ENCODE measurements around a stretch of chr20.

GRCh38 chr20:10857295-10857804, 183.6 kb upstream of the JAG1 start:
- PRO-cap, 4 experiments = no peak in any of the 4 experiments
- RAMPAGE, long total RNA, 4 experiments = no peak in any of the 4 experiments

DNA sequence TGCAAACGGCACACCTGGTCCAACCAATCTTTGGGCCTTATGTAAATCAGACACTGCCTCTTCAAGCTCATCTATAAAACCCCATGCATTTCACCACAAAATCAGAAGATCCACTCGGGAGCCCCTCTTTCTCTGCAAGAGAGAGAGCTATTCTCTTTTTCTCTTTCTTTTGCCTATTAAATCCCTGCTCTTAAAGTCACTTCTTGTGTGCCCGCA, 341.9 kb upstream of the JAG1 start:
- PRO-cap, 4 experiments = no peak in any of the 4 experiments
- RAMPAGE, long total RNA, 4 experiments = no peak in any of the 4 experiments

GRCh38 chr20:12594602-12595160, 414.1 kb upstream of the SPTLC3 start:
- PRO-cap, 4 experiments = no peak in any of the 4 experiments
- RAMPAGE, long total RNA, 4 experiments = no peak in any of the 4 experiments

GRCh38 chr20:12857734-12858073, 151.1 kb upstream of the SPTLC3 start:
- PRO-cap, 4 experiments = no peak in any of the 4 experiments
- RAMPAGE, long total RNA, 4 experiments = no peak in any of the 4 experiments

GRCh38 chr20:12977957-12978265, 30.9 kb upstream of the SPTLC3 start:
- PRO-cap, 4 experiments = no peak in any of the 4 experiments
- RAMPAGE, long total RNA, 4 experiments = no peak in any of the 4 experiments

GRCh38 chr20:13470865-13471318, 167.8 kb downstream of the TASP1 start:
- PRO-cap, 4 experiments = no peak in any of the 4 experiments
- RAMPAGE, long total RNA, 4 experiments = no peak in any of the 4 experiments

DNA sequence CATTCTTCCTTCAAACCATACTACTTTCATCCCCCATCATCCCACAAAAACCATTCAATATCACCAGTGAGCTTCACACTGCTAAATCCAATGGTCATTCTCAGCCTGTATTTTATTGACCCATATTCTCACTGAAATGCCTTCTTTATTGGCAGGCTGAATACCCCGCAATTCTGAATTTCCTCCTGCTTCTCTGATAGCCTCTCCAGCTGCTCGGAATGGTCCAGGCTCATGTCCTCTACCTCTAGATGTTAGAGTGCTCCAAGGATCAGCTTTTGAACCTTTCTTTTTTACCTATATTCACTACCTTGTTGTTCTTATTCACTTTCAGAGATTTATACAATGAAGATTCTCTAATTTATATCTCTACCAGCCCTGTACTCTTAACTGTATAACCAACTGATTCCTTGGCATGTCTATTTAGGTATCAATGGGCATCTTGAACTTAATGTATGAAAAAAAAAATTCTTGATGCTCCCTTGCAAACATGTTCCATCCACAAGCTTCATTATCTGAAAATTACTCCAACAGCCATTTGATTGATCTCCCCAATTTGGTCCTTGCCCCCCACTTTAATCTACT, 30.5 kb downstream of the ESF1 start:
- PRO-cap, 4 experiments = no peak in any of the 4 experiments
- RAMPAGE, long total RNA, 4 experiments = no peak in any of the 4 experiments

DNA sequence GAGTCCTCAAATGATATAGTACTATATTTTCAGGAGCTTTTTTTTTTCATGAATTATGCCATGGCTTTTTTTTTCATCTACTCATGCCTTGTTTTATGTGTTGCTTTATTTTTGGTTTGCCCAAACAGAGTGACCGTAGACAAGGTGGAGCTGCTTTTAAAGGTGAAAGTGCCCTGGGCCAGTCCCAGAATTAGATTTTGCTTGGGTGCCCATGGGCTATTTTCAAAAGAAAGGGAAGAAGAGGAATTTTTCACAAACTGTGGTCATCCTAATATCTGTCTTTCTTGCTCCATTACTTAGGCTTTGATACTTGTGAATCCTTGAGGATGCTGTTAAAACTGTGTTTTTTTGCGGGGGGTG, 66.7 kb downstream of the NDUFAF5 start:
- PRO-cap, 4 experiments = no peak in any of the 4 experiments
- RAMPAGE, long total RNA, 4 experiments = no peak in any of the 4 experiments

- PRO-cap, 4 experiments = no peak in any of the 4 experiments
- RAMPAGE, long total RNA, 4 experiments = no peak in any of the 4 experiments
Observed at GRCh38 chr20:16379206-16380013, 193.8 kb downstream of the KIF16B start.

DNA sequence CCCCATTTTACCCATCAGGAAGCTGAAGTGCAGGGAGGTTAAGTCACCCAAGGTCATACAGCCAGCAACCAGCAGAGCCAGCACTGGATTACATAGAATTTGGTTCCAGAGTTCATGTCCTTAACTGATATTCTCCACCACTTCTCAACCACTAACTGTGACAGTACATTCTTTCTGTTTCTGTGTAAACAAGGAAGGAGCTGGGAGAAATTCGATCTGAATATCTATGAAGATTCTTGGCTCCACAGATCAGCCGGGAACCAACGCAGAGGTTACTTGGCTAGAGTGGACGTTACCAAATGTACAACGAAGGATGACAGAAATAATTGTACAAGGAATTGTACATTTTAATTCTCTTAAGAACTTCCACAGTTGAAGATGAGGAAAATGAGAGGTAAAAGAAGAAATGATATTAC, 97.9 kb downstream of the KIF16B start:
- PRO-cap, 4 experiments = no peak in any of the 4 experiments
- RAMPAGE, long total RNA, 4 experiments = no peak in any of the 4 experiments

DNA sequence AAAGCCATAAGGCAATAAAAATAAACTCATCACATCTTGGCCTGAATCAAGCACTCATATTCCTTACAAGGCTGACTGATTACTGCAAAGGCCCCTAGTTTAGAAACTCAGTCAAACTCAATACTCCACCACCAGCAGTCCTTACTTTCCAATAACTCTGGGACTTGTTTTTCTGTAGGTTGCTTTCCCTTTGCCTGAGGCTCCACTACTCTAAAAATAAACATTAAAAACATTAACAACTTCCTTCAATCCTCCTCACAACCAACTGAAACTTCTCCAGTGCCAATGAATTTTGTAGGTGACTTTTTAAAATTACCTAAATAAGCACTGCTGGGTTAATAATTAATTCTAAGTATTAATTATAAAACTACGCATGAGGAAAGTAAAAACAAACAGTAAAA, 3.8 kb downstream of the KIF16B start:
- PRO-cap, 4 experiments = no peak in any of the 4 experiments
- RAMPAGE, long total RNA, 4 experiments = no peak in any of the 4 experiments

DNA sequence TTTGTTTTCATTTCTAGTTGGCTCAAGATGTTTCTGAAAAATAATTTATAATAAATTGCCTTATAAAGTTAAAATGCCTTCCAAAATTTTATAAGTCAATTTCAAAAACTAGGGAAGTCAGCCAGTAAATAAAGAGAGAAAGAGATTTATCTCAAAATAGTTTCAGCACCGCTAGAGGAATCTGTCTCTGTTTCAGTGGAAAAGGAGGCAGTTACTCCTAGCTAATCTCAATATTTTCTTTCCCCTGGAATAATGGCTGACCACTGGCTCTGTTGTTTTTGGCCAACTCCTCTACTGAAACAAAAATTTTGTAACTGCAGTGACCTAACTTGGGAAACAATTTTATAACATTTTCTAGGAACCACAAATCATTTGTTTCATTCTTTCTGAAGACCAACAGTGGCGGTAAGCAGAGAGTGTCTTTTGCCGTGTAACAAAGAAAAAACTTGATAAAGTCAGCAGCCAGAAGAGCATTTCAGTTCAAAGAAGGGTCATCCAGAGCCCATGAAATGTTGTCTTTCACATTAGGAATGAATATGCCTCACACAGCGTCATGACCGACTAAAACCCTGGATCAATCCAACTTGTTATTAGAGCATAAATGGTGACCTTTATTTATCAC, 11.8 kb upstream of the BFSP1 start:
- PRO-cap, 4 experiments = no peak in any of the 4 experiments
- RAMPAGE, long total RNA, 4 experiments = no peak in any of the 4 experiments

- PRO-cap, 4 experiments = no peak in any of the 4 experiments
- RAMPAGE, long total RNA, 4 experiments = no peak in any of the 4 experiments
Observed at GRCh38 chr20:17621631-17621928, 51.7 kb downstream of the DSTN start.

DNA sequence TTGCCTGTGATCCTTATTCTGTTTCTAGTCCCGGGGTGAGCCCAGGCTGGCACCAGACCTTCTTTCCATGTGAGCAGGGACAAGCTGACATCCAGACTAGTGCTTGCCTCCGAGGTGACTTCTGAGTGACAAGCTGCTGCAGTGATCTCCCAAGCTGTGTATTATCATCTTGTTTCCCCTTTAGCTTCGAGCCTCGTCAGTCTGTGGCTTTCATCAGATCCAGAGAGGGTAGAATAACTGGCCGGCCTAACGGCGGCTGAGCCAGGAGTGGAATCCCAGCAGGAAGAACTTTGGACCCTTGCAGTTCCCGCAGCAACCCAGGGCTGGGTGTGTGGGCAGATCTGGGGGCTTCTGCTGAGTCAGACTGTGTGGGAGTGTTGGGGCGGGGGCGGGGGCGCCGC, 10.8 kb downstream of the BANF2 start:
- PRO-cap, 4 experiments = no peak in any of the 4 experiments
- RAMPAGE, long total RNA, 4 experiments = no peak in any of the 4 experiments

- PRO-cap, 4 experiments = no peak in any of the 4 experiments
- RAMPAGE, long total RNA, 4 experiments = no peak in any of the 4 experiments
Observed at GRCh38 chr20:17869463-17869850, 99.1 kb downstream of the SNX5 start.

- PRO-cap, 4 experiments = no peak in any of the 4 experiments
- RAMPAGE, long total RNA, 4 experiments = no peak in any of the 4 experiments
Observed at GRCh38 chr20:17960912-17961314, 7.7 kb downstream of the SNX5 start.

- PRO-cap, 4 experiments = peak in 3 of 4 experiments; most common plus-strand start chr20:17969569 (in 2); most common minus-strand start chr20:17969519 (in 2)
- RAMPAGE, long total RNA, 4 experiments = start-site peak on the plus strand in 1 of 4 experiments, at chr20:17969547-17969565 at its widest, 21 reads per replicate
Observed at GRCh38 chr20:17969250-17969712, 463 bp downstream of the MGME1 start.

- PRO-cap, 4 experiments = peak in 1 of 4 experiments; most common minus-strand start chr20:17971609 (in 1)
- RAMPAGE, long total RNA, 4 experiments = no peak in any of the 4 experiments
Observed at GRCh38 chr20:17971498-17972138, 2.8 kb downstream of the MGME1 start.

DNA sequence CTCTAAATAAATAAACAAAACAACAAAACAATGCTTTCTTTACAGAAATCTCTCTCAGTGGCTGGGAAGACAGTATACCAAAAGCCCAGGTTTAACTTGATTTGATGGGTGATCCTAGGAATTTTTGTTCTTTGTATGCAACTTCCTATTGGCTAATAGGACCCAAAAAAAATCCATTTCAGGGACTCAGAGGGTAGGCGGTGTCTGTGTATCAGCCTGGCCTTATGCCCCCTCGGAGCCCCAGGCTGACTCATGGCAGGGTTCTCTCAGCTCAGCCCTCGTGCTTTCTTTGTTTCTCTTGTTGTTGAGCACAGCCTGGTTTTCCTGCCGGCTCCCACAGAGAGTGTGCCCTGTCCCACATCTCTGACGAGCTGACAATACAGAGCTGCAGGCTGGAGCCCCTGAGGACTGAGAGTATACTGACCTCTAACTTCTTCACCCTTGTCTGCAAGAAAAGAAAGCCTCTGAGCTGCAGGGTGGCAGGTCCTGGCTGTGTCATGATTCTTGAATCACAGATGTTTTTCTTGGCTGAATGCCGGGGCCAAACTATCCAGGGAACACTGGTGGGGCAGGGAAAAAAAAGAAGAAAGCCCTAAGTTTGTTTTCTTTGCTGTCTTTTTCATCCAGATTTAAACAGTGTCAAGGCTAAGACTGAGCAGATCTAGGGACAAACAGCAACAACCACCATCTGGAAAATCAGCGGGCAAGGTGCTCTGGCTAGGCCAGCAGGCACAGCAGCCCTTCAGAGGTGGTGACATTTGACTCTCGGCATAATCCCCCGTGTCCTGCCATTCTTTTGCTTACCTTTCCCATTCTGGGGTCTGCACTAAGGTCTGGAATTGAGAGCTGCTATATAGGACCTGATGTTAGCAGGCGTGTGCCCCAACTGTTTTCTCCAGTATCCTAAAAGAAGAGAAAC, 63.3 kb upstream of the ZNF133 start:
- PRO-cap, 4 experiments = no peak in any of the 4 experiments
- RAMPAGE, long total RNA, 4 experiments = no peak in any of the 4 experiments

- PRO-cap, 4 experiments = no peak in any of the 4 experiments
- RAMPAGE, long total RNA, 4 experiments = no peak in any of the 4 experiments
Observed at GRCh38 chr20:18252536-18253689, 35.4 kb upstream of the ZNF133 start.